ENCODE results near the gene COBL.

GRCh38 chr7:51027710-51028542, 245.2 kb upstream of the GRB10 start:
- RRBS: no CpG with 5 or more reads among the region's 16 CpGs

DNA sequence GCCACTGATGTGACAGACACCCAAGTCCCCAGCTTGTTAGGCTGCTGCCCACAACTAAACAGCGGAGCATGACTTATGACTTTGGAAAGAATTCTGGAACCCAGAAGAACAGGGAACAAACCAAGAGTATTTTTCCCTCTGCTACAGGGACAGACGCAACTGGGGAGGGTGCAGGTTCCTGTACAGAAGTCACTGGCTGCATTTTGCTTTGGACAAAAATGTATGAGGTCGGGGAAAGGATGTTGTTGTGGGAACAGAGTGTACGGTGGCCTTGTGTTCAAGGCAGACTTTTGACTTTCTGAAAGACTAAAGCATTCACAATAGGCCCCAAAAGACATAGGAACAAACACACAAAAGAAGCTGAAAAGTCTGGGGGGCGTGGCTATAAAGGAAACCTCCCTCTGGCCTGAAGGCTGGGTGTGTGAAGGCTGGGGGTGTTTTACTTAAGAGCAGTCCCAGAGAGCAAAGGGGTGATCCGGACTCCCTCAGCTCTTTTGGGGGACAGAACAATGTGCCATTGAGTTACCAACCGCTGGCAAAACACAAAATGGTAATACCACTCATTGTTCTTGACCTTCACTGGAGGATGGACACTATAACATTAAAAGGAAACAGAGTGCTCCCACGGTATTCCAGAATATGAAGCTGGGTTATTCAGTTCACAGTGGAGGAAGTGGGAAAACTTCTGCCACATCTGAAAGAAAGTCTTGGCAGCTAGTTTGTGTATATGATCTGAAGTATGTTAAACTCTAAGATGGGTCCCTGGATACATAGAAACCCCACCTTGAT, 189.1 kb downstream of the COBL start:
- RRBS: no CpG with 5 or more reads among the region's 8 CpGs

GRCh38 chr7:51315801-51316312, 752 bp downstream of the COBL start:
- RRBS: no CpG with 5 or more reads among the region's 38 CpGs

DNA sequence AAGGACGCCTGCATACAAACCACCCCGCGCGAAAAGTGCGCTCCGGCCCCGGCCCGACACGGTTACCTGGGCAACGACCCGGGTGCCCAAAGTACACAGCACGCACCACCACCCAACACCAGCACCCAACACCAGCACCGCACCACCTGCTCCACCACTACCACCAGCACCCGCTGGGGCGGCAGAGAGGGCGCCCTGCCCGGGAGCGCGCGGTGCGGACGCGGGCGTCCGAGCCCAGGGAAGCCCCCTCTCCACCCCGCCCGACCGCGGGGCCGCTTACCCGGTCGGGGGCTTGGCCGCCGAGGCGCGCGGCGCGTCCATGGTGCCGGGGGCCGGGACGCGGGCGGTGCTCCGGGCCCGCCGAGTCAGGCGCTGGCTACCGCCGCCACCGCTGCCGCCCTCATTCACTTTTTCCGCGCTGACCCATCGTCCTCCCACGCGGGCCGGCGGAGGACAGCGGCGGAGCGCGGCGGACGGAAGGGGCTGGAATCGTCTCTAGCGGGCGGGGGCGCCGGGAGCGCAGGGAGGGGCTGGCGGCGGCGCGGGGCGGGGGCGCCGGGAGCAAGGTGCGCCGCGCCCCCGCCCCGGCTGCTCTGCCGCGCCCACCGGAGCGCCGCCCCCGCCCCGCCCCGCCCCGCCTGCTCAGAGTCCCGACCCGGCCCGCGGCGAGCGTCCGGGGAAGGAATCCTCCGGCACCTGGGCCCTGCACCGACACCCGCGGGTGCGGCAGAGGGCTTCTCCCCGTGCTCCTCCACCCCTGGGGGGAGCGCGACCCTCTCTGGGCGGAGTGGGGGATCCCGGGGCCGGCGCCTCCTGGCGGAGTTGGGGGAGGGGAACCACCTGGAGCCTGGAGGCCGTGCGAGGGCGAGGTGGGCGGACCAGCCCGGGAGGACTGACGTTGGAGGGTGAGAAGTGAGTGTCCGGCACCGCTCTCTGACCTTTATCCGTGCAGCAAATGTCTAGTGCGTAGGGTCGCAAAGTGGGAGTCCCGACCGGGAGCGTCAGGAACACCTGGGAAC, at the start of gene COBL:
Gene COBL (minus strand): TSS at position 497 of the 1,019 bp plus-strand sequence.
- RRBS: 2% methylated on average over 74 of the region's 126 CpGs

- RRBS: 27% methylated on average over 5 of the region's 38 CpGs
Observed at GRCh38 chr7:52088061-52088684, 771.6 kb upstream of the COBL start.

DNA sequence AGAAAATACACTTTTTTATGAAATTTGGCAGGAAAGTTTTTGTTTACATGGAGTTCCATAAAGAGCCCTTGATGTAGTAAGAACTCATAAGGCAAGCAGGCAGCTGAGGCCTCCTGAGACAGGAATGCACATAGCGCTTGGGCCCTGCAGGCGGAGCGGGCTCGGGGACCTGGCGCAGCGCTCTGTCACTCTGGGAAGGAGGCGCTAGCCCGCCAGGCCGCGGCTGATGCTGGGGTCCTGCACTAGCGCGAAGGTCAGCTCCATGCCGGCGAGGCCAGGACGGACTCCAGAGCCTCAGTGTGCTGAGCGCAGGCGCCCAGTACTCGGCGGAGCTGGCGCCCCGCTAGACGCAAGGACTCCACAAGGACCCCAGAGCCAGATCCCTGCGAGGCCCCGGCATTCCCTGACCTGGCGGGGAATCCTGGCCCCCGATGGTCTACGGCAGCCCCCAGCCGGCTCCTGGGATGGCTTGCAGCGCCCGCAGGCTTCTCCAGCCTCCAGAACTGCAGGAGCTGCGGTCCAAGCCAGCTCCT, 761.7 kb upstream of the POM121L12 start:
- RRBS: 46% methylated on average over 8 of the region's 31 CpGs

DNA sequence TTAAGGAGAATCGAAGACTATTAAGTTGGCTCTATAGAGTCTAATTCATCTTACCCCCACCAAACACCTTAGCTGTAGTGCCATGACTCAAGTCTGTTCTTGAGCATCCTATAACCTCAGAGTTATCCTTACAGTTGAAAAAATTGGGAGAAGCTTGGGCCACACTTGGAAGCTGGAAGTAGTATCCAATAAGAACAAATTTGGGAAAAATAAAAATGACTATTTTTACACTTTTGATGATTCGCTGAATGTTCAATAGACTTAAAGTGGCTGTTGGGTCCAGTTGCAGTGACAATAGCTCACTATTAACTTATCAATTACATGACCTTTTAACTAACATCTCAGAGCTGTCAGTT, 174.9 kb upstream of the POM121L12 start:
- RRBS: no CpG with 5 or more reads among the region's 2 CpGs

GRCh38 chr7:54703380-54703794, 55.6 kb downstream of the SEC61G start:
- RRBS: no CpG with 5 or more reads among the region's 2 CpGs

GRCh38 chr7:54908853-54909052, 110.1 kb upstream of the EGFR start:
- RRBS: no CpG with 5 or more reads among the region's 1 CpG

GRCh38 chr7:54987712-54988113, 31.1 kb upstream of the EGFR start:
- RRBS: no CpG with 5 or more reads among the region's 2 CpGs

DNA sequence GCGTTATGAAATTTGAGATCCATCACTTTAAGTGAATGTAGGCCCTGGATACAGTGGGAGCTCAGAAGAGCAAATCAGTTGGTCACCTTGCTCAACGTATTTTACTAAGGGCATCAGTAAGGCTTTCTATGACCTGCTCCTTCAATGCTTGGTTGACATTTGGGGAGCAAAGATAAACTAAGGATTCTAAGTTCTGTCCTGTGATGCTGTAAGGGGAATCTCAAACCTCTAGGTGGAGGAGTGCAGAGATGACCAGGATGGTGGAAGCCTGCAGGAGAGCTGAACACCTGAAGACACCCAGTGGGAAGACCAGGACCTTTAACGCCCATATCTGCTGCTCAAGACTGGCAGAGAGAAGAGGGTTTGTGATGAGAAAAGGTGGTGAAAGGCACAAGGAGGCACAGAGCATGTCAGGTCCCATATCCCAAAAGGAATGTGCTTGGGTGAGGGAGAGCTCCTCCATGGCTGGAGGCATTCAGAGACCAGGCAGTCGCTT, 20.4 kb downstream of the EGFR start:
- RRBS: no CpG with 5 or more reads among the region's 4 CpGs

DNA sequence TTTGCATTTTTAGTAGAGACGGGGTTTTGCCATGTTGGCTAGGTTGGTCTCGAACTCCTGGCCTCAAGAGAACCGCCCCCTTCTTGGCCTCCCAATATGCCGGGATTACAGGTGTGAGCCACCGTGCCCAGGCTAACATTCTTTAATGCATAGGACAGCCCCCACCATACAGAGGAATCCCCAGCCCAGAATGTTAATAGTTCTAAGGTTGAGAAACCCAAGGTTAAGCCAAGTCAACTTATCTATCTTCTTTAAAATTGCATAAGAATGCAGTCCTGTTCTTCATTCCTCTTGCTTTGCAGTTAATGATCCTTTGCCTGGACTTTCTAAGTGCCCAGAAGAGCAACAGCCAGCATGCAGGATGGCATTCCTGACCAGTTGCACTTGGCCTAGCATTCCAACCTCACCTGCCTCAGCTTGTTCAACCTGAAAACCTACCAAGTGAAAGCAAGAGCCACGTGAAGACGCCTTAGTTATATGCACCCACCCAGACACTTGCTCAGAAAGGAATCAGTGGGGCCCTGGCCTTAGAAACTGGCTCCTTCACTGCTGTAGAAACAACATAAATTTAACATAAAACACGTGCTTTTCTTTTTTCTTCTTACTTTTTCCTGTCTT, 24.8 kb downstream of the EGFR start:
- RRBS: no CpG with 5 or more reads among the region's 8 CpGs

DNA sequence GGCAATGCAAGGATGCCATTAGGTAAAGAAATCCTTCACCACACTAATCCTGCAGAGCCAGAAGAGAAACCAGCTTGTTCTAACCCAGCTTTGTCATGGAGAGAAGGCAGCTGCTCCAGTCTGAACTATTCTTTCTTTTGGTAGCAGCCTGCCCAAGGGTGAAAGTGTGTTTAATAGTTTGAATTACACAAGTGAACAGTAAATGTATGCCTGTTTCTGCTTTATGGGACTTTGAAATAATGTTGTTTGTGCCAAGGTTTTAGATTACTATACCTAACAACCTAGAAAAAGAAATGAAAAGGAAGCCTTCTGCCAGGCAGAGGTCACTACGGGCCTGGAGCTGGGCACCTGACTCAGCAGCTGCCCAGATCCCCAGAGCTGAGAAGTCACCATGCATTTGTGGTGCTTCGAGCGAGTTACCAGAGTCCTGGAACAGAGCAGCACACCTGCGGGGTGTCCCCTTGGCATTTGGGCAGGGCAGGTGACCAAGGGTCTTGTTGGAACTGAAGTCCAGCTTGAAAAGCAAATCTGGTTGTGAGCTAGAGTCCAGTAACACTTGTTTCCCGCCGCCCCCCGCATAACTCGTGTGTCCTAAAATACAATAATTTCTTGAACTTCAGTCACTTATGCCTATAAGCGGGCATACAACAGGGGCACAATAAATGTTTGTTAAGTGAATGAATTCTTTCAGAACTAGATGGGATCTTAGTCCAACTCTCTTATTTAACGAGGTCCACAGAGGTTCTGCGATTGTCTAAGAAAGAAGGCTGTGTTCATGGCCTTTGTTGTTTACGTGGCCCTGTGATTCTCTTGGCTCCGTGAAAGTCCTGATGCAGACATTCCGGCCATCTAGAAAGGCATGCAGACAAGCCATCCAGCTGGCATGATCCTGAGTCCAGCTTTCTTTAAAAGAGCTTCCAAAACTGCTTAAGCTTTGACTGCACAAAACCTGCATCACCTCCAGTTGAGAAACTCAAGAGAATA, 25.6 kb downstream of the EGFR start:
- RRBS: no CpG with 5 or more reads among the region's 14 CpGs

DNA sequence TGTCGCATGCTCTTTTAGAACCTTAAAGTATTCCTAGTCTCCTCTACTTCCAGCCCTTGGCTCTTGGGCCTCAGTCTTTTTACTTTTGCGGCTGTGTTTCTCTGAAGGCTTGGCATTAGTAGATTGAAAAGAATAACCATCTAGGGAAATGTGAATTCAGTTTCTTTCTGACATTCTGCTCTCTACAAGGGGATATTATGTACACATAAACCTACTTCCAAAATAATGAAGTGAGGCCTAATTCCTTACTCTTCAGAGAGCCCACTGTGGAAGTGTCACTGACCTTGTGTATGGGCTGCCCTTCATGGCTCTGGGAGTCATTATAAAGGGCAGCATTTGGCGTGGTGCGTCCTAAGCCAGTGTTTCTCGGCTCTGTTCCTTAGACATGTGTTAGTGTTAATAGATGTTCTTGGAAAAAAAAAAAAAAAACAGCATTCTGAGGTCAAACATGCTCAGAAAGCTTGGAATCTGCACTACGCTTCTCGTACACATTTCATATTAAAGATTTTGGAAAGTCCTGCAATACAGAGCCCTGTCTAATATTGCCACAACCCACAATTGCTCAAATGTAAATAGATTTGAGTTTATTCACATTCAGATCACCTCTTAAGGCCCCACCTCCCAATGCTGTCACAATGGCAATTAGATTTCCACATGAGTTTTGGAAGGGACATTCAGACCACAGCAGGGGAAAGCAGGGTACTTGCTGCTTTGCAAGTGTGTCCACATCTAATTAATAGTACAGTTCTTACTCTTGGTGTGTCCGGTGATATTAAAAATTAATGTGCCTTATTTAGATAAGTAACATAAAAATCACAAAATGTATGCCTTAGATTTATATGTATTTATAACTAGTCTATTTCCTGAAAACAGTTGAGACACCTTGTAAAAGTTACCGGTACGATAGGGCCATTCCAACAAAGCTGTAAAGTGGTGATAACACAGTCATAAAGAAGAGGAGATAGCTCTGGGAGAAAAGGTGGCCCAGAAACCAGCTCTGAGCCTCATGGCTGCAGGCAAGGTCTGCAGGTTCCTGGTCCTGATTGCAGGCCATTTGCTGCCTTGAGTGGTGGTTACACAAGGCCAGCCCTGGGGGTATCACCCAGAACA, 27.7 kb downstream of the EGFR start:
- RRBS: 95% methylated on average over 2 of the region's 10 CpGs

- RRBS: no CpG with 5 or more reads among the region's 18 CpGs
Observed at GRCh38 chr7:55100085-55100974, 81.5 kb downstream of the EGFR start.

DNA sequence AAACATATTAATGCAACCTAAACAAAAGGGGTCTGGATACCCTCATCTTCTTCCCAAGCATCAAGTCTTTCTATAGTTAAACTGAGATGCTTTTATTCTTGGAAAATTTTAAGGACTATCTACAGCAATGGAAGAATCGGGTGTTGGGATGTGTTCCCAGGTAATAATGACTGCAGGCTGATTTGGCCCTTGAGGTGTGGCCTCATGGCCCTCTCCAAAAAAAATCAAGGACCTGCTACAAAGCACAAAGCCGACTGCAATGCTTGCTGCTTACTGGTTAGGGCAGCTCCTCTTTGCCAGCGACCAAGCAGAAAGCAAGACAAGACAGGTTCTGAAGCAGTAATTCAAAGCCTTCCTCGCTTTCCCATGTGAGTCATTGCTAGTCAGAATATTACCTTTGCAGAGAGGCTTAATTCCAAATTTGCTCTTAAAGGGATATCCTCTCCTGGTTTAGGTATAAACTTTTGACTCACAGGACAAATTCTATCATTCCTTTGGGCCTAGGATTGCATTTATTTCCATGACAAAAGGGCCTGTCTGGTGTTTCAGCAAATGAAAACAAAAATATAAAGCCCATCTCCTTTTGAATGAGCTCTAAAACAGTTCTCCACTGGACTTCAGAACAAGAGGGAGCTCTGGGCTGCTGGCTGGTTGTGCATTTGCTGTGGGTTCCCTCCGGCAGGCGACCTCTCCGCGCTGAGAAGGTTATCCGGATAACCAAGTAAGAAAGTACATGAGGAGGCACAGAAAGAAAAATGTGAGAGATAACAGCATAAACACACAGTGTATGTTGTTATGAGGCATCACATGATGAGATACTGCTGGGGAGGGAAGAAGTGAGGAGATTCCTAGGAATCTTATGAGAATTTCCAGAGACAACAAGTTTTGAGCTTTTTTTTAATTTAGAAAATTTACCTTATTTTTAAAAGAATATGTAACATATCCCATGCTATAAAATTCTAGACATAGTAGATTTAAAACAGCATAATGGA, 90.7 kb downstream of the EGFR start:
- RRBS: no CpG with 5 or more reads among the region's 9 CpGs

DNA sequence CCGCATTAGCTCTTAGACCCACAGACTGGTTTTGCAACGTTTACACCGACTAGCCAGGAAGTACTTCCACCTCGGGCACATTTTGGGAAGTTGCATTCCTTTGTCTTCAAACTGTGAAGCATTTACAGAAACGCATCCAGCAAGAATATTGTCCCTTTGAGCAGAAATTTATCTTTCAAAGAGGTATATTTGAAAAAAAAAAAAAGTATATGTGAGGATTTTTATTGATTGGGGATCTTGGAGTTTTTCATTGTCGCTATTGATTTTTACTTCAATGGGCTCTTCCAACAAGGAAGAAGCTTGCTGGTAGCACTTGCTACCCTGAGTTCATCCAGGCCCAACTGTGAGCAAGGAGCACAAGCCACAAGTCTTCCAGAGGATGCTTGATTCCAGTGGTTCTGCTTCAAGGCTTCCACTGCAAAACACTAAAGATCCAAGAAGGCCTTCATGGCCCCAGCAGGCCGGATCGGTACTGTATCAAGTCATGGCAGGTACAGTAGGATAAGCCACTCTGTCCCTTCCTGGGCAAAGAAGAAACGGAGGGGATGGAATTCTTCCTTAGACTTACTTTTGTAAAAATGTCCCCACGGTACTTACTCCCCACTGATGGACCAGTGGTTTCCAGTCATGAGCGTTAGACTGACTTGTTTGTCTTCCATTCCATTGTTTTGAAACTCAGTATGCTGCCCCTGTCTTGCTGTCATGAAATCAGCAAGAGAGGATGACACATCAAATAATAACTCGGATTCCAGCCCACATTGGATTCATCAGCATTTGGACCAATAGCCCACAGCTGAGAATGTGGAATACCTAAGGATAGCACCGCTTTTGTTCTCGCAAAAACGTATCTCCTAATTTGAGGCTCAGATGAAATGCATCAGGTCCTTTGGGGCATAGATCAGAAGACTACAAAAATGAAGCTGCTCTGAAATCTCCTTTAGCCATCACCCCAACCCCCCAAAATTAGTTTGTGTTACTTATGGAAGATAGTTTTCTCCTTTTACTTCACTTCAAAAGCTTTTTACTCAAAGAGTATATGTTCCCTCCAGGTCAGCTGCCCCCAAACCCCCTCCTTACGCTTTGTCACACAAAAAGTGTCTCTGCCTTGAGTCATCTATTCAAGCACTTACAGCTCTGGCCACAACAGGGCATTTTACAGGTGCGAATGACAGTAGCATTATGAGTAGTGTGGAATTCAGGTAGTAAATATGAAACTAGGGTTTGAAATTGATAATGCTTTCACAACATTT, 159.0 kb upstream of the LANCL2 start:
- RRBS: no CpG with 5 or more reads among the region's 17 CpGs

DNA sequence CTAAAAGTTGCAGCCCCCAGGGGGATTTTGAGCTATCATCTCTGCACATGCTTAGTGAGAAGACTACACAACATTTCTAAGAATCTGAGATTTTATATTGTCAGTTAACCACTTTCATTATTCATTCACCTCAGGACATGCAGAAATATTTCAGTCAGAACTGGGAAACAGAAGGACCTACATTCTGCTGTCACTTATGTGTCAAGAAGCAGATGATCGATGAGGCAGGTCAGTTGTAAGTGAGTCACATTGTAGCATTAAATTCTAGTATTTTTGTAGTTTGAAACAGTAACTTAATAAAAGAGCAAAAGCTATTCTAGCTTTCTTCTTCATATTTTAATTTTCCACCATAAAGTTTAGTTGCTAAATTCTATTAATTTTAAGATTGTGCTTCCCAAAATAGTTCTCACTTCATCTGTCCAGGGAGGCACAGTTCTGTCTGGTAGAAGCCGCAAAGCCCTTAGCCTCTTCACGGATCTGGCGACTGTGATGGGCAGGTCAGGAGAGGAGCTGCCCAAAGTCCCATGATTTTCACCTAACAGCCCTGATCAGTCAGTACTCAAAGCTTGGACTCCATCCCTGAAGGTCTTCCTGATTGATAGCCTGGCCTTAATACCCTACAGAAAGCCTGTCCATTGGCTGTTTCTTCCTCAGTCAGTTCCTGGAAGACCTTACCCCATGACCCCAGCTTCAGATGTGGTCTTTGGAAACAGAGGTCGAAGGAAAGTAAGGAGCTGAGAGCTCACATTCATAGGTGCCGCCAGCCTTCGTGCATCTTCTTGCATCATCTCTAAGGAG, 157.2 kb upstream of the LANCL2 start:
- RRBS: no CpG with 5 or more reads among the region's 7 CpGs

GRCh38 chr7:55966559-55967588, 2.5 kb downstream of the NIPSNAP2 start:
- RRBS: no CpG with 5 or more reads among the region's 19 CpGs

GRCh38 chr7:56029074-56029523, 22.1 kb downstream of the PSPH start:
- RRBS: no CpG with 5 or more reads among the region's 5 CpGs

Measured in cardiac fibroblast (primary cell).